Mucosa of descending colon (tissue), 1 donor: ENCODE measurements around a stretch of chr18.

DNA sequence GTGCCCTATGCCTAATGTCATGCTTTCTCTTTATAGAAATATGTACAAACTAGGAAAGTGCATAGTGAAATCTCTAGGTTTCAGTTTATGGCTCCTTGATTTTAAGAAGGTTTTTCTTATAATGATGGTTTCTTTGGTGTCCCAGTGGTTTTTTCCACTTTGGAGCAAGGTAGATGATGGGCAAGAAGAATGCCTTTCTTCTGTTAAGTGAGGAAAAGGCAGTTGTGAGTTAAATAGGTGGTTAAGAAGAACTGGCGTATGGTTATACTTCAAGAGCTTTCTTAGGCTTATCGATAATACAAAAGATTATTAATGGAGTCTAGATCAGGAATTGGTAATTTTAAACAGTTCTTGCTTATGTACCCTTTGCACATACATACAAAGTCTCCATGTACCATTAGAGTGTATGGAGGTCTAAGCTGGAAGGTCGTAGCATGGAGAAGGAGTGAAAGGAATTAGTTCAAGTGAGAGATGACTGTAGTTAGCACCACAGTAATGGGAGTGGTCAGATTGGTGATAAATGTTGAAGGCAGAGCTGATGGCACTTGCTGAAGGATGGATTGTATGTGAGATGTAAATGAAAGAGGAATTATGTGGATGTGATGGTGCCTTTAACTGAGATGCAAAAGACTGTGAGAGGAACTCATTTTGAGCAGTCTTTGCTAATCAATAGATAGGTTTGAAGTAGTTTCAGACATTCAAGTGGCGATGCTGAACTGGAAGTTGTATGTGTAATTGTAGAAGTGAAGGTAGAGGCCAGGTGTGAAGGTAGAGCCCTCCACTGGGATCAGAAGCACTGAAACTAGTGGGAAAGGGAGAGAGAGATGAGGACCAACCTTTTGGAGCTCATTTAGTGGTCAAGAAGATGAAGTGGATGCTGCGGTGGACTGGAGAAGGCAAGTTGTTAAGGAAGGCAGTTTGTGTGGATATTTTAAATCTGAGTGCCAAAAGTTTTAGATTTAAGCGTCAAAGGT lies 212.0 kb downstream of the ZNF407 start:
- PRO-cap = no peak

DNA sequence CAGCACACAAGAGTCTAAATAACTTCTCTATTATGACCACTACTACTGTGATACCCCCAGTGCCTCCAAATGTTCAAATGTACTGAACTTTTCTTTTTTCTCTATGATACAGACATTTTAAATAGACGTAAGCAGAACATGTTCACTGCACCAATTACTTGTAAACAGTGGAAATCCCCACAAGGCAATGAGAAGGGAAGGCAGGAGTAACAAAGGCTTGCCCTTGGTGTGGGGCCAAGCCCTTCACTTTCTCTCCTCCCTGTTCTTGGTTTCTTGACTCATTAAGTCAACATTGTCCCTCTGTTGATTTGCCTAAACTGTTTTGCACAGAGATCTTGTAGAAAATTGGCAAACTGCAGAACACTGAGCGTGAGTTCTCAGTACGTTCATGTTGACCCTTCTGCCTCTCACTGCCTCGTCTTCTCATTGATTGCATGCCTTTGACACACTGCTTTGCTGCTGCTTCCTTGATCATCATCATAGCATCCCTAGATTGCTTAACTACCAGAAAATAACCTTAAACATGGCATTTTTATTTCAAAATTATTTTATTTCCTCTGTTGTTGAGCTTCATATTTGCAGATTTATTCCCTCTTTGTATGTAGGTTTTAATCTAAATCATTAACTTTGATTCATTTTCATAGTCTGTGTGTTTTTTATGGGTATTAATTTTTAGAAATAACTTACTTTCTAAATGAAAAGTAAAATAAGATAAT lies 257.7 kb downstream of the PTGR3 start:
- PRO-cap = no peak

DNA sequence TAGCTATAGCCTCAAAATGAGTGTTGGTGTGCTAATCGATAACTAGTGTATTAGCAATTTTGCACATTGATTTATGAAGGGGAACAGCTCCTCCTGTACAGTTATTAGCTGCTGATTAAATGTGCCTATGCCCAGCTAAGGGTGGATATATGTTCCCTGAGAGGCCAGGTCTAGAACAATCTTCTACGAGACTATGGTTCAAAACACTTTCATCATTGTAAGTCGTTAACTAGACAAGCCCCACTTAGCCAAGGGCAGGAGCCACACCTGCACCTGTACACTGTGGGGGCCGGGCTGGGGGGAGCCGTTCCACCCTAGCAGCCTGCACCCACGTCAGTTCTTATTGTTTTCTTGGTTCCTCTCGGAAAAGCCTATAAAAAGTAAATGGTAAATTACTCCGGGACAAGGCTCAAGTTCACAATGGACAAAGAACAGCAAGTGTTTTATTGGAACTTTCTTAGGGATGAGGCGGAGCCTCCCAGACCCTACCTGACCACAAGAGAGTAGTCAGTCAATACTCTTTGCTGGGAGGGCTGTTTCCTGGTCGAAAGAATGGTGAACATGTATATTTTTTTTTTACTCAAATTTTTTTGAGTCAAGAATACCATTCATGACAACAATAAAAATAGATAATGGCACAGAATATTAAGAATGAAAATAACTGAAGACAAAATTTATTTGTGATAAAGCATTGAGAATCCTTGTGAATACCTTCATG lies 7.9 kb downstream of the TSHZ1 start:
- PRO-cap = bidirectional peak, plus-strand start at position 514 of the sequence, minus-strand start at position 217 of the sequence

GRCh38 chr18:75286409-75286744 lies 75.8 kb downstream of the TSHZ1 start:
- PRO-cap = no peak

- PRO-cap = no peak
These were observed 488.7 kb upstream of the SMIM21 start for GRCh38 chr18:75916012-75916731.

DNA sequence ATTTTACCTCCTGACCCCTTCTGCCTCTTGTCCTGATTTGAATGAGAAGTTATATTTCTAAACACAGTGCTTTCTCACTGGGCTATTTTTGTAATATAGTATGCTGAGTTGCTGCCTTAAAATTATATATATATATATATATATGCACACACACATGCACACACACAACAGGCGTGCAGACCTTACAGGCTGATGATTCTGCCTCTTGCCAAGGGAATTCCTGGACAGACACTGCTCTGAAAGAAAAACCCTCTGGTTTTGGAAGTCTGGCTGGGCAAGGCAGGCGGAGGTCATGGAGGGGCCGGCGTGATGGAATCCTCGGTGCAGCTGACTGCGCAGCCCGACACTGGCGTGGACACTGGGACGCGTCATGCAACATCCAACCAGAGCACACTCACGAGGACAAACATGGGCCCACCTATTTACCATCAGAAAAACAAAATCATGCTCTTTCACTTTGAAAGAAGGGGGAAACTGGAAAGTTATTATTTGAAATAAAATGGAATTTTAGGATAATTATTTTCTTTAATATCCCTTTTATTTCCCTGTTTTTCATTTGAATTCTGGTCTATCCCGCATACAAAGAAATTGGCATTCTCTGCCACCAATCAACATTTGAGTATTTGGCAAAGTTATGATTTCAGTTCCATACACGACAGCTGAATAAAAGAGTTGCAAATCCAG lies 235.3 kb downstream of the ZNF516 start:
- PRO-cap = no peak

- PRO-cap = no peak
These were observed 229.6 kb downstream of the ZNF516 start for GRCh38 chr18:76265114-76266268.

DNA sequence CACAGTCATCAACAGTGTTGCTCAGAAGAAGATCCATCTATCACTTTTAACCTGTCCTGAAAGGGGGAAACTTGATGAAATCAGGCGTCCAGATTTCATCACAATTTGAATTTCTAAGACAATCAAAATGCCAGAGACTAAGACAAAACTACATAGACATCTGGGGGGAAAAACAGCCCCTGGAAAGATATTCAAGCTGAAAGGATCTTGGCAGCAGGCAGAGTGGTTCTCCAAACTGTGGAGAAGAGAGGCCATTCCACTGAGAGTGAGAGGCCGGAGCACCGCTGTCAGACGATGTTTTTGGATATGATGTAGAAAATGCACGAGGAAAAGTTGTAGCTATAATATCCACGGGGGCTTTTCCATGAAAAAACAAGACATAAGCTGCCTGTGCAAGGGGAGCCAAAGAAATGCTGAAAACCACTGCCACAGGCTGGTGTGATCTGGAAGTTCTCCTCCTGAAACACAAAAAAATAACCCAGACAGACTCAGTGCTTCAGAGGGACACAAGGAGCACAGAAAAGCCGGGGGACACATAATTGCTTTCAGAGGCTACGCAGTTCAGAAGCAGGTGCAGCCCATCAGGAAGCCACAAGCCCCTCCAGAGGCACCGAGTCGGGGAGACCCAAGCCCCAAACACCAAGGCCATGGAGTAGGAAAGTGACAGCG lies 98.4 kb downstream of the ZNF516 start:
- PRO-cap = no peak

GRCh38 chr18:76494179-76495114 lies 595 bp downstream of the ZNF516 start:
- PRO-cap = bidirectional peak, plus-strand start at chr18:76494503, minus-strand start at chr18:76494277; bidirectional peak, plus-strand start at chr18:76494923, minus-strand start at chr18:76494799

DNA sequence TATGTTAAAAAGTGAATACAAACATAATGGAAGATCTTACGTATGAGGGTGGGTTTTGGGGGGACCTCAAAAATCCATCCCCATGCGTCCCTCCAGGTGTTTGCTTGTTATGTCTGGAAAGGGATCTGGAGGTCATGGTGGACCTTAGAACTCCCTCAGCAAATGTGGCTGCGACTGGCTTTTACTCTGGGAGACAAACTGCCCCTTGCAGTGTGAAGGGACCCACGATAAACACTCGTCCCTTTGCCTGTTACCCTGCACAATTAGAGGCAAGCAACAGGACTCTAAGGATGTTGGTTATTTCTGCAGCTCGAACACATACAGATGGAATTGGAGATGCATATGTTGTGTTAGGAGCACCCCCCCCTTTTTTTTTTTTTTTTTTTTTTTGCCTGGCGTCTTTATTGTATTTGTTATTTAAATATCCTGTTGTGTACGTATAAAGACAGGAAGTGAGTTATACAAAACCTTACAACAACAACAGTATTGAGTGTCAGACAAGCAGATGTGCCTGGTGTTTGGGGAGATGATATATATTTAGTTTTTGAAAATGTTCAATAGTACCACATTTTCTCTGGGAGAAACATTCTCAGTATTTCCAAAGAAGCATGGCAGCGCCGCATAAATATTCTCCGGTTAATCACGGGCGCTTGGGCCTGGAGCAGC lies 23.0 kb upstream of the ZNF516 start:
- PRO-cap = no peak

DNA sequence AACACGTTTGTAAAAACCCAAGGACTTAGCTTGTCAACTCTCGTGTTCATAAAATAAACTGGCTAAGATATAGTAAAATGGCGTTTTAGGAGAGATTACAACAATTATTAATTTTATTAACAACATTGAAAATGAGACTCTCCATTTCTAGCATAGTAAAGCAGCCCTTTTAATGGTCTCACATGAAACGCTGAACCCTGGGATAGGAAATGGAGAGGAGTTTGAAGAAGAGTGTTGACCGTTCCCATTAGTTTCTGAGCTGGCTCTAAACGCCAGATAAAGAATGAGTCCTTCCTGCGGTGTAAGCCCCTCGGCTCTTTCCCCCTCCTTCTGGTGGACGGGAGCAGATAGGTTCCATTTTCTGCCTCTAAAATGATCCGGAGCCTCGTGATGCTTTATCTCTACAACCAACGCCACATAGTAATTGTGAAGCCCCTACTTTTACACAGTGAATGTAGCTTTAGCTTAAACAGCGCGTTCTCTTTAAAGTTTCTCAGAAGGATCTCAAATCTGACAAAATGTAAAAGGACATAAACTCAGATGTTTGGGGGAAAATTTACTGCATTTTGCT lies 24.1 kb upstream of the ZNF516 start:
- PRO-cap = no peak

DNA sequence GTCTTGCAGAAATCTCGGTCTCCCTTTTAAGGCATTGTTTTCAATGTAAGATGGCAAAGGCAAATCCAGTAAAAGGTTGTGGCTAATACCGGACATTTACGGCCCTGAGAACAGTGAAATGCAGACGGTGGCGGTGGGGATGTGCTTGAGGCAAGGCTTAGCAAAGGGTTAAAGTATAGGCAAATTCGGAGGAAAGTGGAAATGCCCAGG lies 114.7 kb upstream of the ZNF236 start:
- PRO-cap = no peak

DNA sequence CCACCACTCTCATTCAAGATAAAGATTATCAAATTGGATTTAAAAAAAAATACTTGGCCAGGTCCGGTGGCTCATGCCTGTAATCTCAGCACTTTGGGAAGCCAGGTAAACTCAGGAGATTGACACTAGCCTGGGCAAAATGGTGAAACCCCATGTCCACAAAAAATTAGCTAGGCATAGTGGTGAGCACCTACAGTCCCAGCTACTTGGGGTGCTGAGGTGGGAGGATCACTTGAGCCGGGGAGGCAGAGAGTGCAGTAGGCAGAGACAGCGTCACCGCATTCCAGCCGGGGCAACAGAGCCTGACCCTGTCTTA lies 2.2 kb upstream of the ZNF236 start:
- PRO-cap = no peak

DNA sequence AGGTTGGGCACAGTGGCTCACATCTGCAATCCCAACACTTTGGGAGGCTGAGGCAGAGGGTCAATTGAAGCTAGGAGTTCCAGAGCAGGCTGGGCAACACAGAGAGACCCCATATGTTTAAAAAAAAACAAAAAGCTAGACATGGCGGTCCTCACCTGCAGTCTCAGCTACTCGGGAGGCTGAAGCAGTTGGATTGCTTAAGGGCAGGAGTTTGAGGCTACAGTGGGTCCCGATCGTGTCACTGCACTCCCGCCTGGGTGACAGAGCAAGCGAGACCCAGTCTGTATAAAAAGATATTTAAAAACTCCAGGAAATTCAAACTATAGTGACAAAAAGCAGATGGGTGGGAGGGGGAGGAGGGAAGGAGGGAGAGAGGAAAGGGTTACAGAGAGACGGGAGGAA lies 1.0 kb upstream of the ZNF236 start:
- PRO-cap = no peak

DNA sequence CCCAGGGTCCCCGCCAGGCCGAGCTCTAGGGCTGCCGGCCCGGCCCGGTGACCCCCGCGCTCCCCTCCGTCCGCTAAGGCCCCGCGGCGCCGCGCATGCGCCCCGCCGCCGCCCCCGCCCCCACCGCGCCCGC lies 288 bp upstream of the ZNF236 start:
- PRO-cap = bidirectional peak, plus-strand start outside the sequence, minus-strand start at position 93 of the sequence

GRCh38 chr18:77025098-77025744 lies 107.4 kb downstream of the MBP start:
- PRO-cap = no peak

DNA sequence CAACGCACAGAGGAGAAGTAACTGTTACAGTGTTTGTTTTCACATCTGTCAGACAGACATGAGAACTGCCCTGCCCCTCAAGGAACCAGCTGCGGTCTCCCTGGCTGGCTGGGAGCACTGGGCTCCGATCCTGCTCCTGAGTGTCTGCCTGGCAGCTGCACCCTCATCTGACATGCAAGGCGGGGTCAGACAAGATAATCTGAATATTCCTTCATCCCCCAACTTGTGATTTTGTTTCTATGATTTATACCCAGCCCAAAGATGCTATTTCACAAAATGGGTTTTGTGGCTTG lies 75.5 kb downstream of the MBP start:
- PRO-cap = no peak

- PRO-cap = no peak
These were observed 71.5 kb downstream of the MBP start for GRCh38 chr18:77060666-77061829.

DNA sequence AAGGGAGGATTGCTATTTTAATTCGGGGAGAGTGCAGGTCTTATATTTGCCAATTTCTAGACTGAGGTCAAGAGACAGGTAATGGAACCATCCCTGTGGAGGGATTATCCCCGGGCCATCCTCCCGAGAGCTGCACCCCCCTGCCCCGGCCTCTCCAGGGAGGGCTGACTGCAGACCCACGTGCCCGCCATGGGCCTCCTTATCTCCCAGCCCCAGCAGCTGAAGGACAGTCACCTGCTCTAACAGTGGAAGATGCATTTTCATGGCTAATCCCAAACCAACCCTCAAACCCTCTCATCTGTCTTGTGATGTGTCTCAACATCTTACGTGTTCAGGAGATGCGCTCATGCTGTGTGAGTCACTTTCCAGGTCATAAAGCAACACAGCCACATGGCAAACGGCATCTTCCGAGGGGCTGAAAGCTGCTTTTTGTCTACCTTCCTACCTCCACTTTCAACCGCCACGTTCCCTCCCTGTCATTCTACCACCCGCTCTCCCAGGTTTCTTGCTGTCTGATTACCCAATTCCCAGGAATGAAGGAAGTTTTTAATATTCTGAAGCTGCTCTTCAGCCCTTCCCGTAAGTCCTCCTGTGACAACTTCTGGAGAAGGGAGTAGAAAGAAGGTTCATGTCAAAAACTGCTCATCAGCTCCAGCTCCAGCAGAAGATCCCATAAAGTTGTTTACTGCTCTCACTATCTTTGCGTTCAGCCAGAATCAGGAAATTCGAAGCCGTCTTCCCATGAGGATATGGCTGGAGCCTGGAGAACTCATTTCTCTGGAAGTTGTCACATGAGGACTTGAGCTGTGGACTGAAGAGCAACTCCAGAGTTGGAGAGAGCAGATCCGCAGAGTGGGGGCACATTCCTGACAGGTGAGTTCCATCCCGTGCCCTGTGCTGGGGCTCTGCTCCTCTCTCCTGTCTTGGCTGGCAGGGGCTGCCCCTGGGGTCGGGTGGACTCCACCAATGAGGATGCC lies 54.4 kb downstream of the MBP start:
- PRO-cap = no peak

DNA sequence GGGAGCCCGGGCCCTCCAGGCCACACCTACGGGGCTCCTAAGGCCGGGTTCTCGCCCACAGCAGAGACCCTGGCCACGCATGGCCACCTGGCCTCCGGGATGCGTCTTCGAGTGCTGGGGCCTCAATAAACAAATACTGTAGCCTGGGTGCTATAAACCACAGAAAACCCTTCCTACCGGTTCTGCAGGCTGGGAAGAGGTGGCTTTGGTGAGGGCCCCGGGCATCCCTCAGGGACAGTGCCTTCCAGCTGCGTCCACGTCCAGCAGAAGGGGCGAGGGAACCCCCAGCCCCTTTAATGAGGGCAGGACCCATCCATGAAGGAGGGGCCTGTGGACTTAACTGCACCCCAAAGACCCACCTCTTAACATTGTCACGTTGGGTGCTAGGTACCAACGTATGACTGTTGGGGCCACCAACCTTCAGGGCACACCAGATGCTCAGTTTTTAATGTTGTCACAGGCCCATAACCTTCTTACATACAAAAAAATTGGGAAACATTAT lies 44.5 kb downstream of the MBP start:
- PRO-cap = no peak